Placental epithelial cell (primary cell): ENCODE measurements around a stretch of chr22.

DNA sequence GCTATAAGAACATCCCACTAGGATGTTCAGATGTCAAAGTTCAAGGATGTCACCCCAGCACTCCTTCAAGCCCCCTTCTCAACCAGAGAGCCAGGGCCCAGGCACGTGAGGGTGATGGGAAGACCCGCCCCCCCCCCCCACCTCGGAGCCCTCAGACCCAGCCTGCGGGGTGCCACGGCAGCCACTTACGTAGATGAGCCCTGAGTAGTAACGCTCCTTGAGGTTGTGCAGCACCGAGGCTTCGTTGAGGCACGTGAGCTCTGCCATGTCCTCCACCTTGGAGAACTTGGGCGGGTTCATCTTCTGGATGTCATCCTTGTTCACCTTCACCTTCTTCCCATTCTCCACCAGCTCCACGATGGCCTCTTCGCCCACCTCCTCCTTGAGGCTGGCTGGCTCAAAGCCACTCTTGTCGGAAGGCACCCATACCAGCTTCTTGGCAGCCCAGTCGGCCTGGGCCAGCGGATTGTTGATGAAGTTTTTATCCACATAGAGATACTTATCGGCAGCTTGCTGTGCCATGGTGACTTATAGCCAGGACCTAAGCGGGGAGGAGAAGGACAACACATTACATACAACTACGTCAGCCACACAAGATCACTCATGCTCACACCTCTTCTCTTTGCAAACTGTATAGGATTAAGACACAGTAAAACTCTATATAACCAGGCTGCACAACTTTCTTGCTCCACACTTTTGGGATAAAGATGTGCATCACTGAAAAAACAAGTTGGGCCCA lies 38.9 kb downstream of the MYH9 start:
- CAGE, long polyA plus RNA = no peak

DNA sequence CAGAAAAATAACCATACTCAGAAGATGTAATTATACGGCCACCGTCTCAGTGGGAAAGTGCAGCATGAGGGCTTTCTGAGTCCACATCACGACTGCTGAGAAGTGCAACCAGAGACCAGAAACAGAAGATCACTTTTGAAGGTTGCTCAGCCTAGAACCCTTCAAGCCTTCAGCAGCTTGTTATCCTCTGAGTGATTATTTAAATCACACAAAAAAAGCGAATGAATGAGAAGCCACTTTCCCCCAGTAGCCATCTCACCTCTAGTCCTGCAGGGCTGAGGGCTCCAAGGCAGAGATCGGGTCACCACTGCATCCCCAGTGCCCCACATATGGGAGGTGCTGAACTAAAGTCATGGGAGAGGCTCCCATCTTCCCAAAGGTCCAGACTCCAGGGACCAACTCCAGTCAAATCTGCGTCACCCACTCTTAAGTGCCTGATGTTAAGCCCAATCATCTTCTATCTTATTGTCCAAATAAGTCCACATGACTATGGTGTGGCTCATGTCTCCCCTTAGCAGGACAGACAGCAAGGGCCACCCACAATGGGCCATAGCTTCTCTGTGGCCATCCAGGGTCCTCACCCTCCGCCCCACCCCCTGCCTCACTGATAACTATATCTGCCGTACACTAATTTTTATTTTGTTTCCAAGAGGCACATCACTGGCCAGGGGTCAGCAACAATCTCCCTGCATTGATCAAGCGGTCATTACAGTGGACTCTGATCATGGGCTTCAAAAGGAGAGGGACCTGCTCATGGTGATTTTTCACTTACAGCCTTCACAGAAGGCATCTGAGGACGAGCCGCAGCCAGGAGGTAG lies 23.6 kb downstream of the MYH9 start:
- CAGE, long polyA plus RNA = no peak

DNA sequence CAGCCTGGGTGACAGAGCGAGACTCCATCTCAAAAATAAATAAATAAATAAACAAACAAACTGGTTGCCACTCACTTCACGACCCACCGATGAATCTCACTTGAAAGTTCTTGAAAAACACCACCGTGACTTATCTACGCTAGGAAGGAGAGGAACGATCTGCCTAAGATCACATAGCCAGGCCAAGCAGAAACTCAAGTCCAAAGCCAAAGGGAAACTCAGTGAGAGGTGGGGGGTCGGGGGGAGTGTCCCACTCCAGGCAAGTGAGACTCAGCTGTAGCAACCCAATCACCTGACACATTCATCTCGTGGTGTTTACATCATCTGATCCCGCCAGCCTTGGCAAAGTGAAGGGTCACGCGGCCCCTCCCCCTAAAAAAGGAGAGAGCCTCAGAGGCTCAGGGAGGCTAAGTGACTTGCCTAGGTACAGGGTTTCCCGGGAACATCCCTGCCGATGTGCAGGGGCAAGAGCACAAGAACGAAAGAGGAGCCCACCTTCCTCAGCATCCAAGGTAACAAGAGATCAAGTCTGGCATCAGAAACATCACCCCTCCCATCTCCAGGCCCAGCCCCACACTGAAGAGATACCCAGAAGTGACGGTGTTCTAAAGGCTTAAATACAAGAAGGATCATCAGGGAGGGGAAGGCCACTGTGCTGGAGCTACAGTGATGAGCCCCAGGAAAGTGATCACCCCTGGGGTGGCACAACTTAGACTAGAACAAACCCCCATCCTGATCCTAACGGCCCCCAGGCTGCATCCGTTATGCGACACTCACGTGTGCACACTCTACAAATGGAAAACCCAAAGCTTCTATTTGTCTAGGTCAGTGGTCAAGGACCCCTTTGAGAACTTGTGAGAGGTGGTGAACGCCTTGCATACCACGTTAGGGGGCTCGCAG lies 21.4 kb downstream of the MYH9 start:
- CAGE, long polyA plus RNA = no peak

DNA sequence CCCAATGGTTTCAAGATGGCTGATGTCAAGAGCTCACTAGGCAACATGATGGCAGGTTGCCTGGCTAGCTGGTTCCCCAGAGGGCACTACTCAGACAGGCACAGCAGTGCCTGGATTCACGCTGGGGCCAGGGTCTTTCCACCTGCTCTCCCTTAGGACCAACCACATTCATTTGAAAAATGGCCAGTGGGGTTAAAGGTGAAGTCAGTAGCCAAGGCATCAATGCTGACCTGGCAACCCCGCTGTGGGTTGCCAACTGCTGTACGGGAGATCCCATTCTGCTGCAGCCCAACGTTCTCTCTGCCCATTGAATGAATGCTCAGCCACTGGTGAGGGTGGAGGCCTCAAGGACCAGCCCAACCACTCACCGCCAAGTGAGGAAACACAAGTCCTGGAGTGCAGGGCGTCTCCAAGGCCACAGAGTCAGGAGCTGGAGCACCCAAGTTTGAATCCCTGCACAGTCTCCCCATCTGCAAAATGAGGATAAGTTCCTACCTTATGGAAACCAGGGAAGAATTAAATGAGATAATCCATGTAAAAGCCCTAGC lies 12.5 kb downstream of the MYH9 start:
- CAGE, long polyA plus RNA = no peak

GRCh38 chr22:36873741-36874095 lies 12.9 kb downstream of the NCF4 start:
- CAGE, long polyA plus RNA = no peak

DNA sequence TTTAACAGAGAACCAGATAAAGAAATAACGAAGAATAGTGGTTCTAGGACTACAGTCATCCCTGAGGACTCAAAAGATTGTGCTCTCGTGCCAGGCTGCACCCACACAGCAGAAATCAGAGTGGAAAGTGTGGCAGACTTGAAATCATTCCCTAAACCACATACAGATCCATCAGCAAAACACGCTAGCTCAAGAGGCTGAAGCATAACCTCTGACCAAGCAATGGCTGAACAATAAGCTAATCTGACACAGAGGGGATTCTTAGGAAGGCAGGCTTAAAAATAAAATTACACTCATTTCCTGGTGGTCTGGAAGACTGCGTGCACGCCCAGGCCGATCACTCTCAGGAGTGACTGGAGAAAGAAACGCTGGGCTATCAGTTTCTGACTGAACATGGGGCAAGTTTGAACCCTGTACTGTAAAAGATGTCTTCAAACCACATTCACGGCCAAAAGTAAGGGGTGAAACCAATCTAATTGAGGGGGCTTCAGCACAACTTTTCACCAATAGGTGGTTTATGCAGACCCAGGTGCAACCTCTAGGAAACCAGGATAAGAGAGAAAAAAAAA lies 19.1 kb downstream of the NCF4 start:
- CAGE, long polyA plus RNA = no peak

- CAGE, long polyA plus RNA = no peak
Observed at GRCh38 chr22:36929965-36930602, 16.7 kb downstream of the CSF2RB start.

DNA sequence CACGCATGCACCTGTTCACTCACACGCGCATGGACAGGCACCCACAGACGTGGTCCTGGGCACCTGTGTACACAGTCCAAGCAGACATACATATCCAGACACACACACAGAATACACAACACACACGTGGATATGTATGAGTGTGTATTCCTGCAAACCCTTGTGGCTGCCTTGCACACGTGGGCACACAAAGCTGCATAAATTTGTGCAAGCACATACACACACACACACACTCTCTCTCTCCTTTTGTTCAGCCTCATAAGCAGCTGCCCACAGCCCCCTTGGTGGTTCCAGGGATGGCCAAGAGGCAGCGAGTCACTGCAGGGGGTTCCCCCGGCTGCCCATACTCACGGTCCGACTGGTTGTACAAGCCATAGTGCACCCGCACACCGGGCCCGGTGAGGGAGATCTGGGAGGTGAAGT lies 23.3 kb downstream of the KCTD17 start:
- CAGE, long polyA plus RNA = no peak

DNA sequence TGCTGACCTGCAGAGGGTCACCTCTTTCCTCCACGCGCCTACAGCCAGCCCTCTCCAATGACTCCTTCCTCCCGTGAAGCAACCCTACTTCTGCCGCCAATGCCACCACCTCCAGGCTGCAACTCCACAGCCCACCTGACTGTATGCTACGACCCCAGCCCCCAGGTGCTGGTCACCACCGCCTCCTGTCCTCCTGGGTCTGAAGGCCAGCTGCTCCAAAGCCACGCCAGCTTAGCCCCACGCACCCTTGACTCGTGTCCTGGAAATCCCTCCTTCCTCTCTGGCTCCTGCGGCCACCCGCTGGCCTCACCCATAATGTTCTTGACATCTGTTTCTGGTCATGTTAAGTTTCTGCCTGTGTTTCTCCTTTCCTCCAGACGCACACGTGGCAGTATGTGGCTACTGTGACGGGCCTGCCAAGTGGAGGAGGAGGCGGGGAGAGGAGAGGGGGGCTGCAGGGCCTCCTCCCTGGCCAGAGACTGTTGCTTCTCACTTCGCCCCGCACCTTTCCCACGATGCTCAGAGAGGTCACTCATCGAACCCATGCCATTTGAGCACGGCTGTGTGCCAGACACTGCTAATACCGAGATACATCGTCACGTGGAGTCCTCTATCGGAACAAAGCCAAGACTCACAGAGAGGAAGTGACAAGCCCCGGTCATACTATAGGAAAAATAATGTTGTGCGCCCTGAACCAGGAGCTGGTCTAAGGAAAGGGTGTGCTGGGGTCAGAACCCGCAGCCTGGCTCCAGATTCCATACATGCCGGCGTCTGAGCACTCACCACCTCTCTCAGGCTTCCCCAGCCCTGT lies 11.6 kb downstream of the C1QTNF6 start:
- CAGE, long polyA plus RNA = no peak

DNA sequence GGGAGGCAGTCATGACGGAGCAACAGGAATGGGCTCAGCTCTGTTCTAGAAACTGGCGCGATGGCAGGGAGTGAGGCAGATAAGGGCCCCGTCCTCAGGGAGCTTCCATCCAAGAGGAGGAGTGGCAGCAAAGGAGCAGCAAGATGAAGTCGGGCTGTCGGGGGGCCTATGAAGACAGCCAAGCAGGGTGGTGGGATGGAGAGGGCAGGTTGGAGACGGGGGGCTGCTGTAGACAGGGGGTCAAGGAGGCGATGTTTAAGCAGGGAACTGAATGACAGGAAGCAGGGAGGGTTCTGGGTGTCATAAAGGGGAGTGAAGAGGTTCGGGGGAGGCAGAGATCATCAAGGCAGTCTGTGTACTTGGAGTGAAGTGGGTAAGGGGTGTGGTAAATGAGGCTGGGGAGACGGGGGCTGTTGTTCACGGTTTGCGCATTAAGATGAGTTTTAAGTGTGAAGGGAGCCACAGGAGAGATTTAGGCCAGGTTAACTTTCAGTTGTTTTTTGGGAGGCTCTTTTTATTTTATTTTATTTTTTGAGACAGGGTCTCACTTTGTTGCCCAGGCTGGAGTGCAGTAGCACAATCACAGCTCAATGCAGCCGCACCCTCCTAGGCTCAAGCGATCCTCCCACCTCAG lies 6.2 kb downstream of the RAC2 start:
- CAGE, long polyA plus RNA = no peak

GRCh38 chr22:37256135-37256544 lies 12.1 kb upstream of the RAC2 start:
- CAGE, long polyA plus RNA = no peak

GRCh38 chr22:37293502-37293910 lies 11.2 kb downstream of the CYTH4 start:
- CAGE, long polyA plus RNA = no peak

DNA sequence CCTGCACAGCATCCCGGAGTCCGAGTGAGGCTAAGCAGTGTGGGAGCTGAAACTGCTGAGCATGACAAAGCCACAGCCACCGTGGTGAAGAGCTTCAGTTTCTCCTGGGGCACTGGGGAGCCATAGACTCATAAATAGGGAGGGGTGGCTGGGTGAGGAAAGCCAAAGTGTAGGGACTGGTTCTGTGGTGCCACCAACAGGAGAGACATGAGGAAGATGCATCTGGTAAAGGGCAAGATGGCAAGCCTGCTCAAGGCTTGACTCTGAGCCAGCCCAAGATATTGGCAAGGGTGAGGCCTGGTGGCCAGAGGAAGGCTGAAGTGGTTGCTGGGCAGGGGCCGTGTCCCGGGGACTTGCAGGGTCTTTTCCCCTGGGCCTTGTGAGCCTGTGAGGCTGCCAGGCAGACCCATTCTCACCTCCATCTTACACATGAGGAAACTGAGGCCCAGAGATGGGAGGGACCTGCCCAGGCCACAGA lies 30.3 kb downstream of the CYTH4 start:
- CAGE, long polyA plus RNA = no peak

- CAGE, long polyA plus RNA = no peak
Observed at GRCh38 chr22:37419553-37420799, 7.3 kb downstream of the ELFN2 start.

DNA sequence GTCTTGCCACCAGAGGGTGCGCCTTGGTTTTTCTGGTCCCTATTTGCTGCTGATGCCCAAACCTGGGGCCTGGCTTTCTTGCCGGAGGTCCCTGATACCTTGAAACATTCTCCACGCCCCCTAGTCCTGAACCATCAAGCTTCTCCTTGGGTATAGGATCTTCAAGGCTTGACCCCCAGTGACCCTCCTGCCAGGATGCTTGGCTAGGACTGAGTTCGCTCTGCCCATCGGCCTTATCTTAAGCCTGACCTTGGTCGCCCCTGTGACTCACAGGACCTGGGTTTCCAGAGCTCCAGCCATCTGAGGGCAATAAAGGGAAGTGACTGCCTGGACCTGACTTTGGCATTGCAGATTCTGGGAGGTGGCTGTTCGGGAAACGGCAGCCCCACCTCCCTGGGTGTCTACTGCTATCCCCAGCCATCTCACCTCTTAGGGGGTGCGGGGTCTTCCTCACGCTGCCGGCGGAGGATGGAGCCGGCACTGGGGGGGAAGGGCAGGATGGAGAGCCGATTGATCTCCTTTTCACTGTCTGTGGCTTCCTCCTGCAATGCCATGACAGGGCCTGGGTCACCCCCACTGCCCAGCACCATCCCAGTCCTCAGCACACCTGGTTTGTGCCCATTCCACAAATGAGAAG lies 15.3 kb downstream of the CARD10 start:
- CAGE, long polyA plus RNA = no peak

DNA sequence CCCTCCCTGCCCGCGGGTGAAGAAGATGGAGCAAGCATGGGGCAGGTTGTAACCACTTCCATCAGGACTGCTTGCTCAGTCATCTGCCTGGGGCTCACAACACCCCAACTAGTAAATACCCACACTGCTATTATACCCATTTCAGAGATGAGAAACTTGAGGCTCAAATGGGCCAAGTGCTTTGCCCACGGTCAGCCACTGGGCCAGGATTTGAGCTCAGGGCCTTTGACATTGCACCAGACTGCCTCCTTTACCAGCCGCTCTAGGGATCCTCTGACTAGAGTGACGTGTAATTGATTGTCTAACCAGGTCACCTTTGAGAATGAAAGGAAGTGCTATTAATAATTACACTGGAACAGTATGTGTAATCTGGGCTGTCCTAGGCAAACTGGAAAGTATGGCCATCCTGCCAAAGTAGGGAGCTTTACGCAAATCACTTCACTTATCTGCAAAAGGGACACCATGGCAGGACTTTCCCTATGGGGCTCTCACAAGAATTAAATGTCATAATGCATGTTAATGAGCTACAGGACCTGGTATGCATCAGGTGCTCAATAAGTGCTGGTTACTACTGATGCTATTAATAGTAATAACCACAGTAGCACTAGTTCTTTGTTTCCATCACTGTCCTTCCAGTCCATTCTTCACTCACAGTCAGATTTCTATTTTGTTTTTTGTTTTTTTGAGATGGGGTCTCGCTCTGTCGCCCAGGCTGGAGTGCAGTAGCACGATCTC lies 2.7 kb upstream of the CDC42EP1 start:
- CAGE, long polyA plus RNA = no peak

- CAGE, long polyA plus RNA = no peak
Observed at GRCh38 chr22:37571128-37571504, 8.8 kb downstream of the LGALS2 start.

- CAGE, long polyA plus RNA = no peak
Observed at GRCh38 chr22:37618253-37618806, 9.7 kb downstream of the GGA1 start.

DNA sequence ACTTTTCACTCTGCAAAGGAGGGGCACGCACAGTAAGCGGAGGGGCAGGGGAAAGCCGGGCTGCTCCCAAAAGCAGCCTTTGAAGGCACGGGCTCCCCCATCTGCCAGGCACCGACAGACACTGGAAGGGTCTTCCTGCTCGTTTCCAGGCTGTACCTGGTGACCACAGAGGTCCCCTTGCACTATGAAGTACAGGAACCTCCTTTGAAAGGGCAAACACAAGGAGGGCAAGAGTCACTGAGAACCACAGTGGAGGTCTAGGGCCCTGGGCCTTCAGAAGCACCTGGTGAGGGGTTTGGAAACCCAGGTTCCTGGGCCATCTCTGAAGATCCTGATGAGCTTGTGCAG lies 14.1 kb downstream of the GGA1 start:
- CAGE, long polyA plus RNA = no peak

GRCh38 chr22:37664749-37665010 lies 6.2 kb downstream of the PDXP start:
- CAGE, long polyA plus RNA = no peak